Umbilical cord (tissue), 2 donors: Measurements from ENCODE around the gene ARAP3.

GRCh38 chr5:141681643-141682760 is at the start of gene ARAP3:
ARAP3 (minus strand) TSS chr5:141682230.
- RAMPAGE, long total RNA: start-site peak on the minus strand at chr5:141682206-141682250, 66 and 188 reads in 2 replicates

- RAMPAGE, long total RNA: no peak
Measured at GRCh38 chr5:141863601-141864158, 14.5 kb downstream of the PCDH1 start.

GRCh38 chr5:141877736-141878097 is 493 bp downstream of the PCDH1 start:
- RAMPAGE, long total RNA: no peak

- RAMPAGE, long total RNA: no peak
Measured at GRCh38 chr5:141878730-141879529, 720 bp upstream of the PCDH1 start.

DNA sequence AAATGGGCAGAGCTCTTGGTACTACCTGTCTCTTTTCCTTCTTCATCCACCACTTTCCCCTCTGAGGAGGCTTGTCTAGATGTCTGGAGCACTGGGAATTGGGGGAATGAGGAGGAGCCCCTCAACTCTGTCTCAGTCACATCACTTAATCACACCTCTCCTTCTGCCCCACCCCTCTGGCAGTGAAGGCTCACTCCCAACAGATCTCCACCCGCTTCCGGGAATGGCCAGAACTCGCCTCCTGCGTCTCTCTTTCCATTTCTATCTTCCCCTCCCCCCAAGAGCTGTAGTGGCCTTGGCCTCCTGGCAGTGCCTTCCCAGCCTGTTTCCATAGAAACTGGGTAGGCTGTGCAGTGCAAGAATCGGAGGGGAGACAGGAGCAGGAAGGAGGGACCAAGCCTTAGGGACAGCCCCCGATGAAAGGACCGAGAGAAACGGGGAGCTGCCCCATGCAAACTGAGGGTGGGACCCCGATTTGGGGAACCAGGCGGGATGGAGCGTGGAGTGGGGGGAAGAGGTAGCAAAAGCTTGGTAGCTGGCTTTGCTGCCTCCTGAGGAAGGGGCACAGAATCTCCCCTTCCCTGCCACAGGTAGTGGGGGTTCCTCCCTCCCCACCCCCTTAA is 4.4 kb upstream of the PCDH1 start:
- RAMPAGE, long total RNA: no peak

- RAMPAGE, long total RNA: no peak
Measured at GRCh38 chr5:142011878-142012917, 629 bp downstream of the GNPDA1 start.

GRCh38 chr5:142130134-142130405 is 21.5 kb downstream of the NDFIP1 start:
- RAMPAGE, long total RNA: no peak

- RAMPAGE, long total RNA: no peak
Measured at GRCh38 chr5:142143434-142144217, 35.0 kb downstream of the NDFIP1 start.

DNA sequence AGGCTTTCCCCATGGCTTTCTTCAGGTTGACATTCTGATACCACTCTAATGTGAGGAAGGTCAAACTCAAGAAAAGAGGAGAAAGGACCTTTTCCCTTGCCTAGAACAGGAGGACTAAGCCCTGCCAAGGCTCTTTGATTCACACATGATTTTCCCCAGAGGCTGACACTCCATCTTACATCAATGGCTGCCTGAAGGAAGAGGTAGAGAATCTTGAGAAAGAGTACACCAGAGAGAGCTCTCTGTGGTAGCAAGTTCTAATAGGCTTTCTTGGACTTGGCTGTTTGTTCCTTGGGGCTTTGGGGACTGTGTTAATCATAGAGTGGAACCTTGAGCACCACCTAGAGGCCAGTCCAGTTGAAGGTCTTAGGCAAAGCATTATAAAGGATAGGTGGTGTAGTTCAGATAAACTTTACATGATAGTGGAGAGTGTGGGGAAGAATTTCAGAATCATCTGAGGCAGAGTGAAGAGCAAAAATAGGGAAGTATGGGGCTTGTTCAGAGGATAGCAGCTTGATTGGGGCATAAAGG is 36.7 kb downstream of the NDFIP1 start:
- RAMPAGE, long total RNA: no peak

GRCh38 chr5:142215892-142216953 is 107.6 kb downstream of the NDFIP1 start:
- RAMPAGE, long total RNA: no peak

- RAMPAGE, long total RNA: no peak
Measured at GRCh38 chr5:142280048-142280570, 44.7 kb downstream of the SPRY4 start.

- RAMPAGE, long total RNA: no peak
Measured at GRCh38 chr5:142301513-142301751, 23.4 kb downstream of the SPRY4 start.

- RAMPAGE, long total RNA: no peak
Measured at GRCh38 chr5:142356180-142356658, 31.4 kb upstream of the SPRY4 start.

DNA sequence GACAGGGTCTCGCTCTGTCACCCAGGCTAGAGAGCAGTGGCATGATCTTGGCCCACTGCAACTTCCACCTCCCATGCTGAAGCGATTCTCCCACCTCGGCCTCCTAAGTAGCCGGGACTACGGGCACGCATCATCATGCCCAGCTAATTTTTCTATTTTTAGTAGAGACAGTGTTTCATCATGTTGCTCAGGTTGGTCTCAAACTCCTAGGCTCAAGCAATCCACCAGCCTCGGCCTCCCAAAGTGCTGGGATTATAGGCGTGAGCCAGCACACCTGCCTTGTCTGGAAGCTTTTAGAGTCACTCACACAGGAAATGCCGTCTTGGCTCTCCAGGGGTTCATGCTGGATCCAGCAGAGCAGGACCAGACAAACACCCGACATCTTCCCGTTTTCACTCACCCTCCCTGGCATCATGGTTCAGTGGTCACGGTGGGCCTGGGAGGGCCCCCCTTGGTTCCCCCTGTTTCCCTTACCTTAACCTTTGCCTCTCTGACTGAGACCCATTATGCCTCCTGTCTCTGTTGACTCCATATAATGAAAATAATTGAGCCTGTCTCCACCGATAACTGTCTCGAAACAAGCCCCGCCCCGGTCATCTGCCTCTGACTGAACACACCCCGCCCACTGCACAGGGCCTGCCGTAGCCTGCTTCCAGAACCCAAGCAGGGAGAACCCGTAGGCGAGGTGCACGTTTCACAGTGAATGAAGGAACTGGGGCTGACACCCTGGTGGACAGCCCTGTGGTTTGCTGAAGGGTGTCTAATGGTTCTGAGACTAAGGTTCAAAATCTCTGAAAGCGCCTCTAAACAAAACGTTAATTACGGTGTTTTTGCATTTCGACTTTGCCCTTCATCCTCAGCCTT is 39.5 kb upstream of the SPRY4 start:
- RAMPAGE, long total RNA: no peak

DNA sequence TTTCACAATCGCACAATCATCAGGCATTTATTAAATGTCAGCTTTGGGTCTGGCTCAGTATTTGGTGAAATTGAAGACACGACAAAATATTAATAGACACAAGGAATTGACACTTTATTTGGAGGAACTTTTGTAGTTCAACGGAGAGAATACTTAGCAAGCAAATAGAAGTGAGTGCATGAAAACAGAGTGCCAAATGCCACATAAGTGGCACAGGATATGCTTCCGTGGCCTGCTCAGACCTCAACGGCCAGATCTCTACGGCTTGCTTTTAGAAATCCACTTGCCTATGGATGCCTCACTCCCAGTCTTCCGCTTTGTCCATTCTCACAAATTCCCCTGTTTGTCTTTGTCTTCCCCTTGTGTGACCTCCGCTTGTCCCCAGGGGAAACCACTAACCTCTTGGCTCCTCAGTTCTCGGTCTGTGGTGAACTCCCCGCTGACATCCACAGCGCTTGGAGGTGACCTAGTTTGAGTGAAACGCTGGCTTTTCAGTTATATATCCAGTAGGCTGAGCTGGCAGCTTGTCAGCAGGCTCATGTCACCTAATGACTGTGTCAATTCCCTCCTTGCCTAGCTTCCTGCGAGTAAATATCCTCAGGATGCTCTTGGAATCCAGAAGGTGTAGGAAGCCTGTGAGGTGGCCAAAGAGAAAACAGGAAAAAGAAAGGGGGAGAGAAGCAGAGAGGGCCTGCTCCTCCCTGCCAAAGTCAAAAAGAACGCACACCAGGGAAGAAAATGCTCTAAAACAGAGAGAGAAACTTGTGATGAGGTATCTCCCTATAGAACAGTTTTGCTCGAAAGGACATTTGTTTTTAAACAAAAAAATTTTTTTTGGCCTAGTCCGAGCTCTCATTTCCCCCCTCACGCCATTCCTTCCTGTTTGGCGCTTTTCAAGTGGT is 101.4 kb upstream of the SPRY4 start:
- RAMPAGE, long total RNA: no peak

GRCh38 chr5:142445965-142446591 is 121.3 kb upstream of the SPRY4 start:
- RAMPAGE, long total RNA: no peak

DNA sequence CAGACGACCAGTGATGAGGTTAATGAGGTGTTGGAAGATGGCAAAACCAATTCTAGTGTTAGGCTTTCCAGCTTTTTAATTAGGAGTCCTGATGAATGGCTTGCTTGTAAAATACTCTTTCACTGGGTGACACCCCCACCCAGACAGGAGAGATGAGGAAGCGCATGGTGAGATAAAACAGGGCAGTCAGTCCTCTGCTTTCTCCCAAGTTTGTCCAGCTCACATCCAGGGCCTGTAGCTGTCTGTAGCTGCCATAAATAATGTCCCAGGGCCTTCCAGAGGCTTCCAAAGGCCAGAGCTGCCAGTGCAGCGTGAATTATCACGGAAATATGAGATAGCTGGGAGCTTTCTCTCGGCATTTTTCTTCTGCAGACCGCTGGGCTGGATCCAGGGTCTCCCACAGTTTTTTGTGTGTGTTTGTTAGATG is 117.7 kb downstream of the FGF1 start:
- RAMPAGE, long total RNA: no peak

DNA sequence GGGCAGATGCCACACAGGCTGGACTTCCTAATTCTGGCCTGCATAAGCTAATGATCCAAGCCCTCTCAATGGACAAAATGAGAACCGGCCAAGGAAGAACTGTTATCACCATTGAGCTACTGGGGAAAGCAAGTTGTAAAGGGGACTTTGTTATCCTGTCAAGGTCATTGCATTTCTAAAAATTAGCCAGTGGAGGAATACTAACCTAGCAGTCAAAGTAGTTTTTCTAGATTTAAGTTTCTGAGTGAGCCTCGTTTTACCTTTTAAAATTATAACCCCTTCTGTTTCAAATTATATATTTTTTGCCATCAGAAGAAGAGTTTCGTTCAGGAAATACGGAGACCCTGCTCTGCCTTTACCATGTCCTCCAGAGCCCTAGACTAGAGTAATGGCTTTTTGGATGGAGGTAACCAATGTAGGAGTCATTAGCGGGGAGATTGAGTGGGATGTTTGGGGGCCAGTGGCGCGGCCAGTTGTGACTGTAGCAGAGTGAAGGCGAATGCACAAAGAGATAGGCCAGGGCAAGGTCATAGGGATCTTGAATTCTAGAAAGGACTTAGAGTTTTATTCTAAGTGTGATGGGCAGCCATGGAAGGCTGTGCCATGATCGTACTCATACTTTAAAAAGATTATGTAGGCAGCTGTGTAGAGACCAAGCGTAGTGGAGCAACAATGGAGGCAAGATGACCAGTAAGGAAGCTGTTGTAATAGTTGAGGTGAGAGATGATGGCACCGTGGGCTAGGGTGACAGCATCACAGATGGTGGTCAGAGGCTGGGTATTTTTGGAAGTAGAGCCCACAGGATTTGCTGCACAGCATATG is 7.3 kb downstream of the ARHGAP26 start:
- RAMPAGE, long total RNA: no peak

GRCh38 chr5:142826638-142826927 is 56.4 kb downstream of the ARHGAP26 start:
- RAMPAGE, long total RNA: no peak

DNA sequence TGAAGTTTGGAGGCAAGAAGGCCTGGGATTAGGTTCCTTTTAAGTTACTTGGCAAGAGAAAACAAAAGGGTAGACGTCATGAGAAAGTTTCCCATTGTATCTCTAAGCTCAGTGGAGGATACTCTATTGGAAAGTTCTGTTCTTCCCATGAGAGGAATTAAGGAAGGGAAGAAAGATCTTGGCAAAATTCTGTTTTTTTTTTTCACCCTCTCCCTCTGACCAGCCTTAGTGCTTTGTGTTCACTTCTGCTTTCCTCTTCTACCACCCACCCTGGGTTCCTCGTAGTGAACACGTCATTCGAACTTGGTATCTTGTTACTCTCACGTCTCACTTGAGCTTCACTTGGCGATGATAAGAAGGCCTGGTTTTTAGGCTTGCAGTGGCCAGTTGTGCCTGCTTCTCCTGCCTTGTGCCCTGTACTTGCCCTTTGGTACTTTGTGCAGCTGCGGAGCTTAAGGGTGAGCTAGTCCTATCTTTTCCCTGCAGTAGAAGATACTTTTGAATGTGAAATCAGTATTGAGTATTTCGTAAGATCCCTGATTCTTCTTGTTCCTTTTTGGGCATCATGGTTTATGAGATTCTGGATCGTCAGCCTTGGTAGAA is 67.1 kb downstream of the ARHGAP26 start:
- RAMPAGE, long total RNA: no peak